Keratinocyte (primary cell): ENCODE measurements around a stretch of chr5.

CAGE:
- cytosol, long polyA minus RNA, result no peak
- cytosol, long polyA plus RNA, result no peak
- long polyA plus RNA, result no peak
- nucleus, long polyA minus RNA, result no peak
- nucleus, long polyA plus RNA, result no peak
Observed at GRCh38 chr5:38938082-38938540, 92.3 kb downstream of the OSMR start.

DNA sequence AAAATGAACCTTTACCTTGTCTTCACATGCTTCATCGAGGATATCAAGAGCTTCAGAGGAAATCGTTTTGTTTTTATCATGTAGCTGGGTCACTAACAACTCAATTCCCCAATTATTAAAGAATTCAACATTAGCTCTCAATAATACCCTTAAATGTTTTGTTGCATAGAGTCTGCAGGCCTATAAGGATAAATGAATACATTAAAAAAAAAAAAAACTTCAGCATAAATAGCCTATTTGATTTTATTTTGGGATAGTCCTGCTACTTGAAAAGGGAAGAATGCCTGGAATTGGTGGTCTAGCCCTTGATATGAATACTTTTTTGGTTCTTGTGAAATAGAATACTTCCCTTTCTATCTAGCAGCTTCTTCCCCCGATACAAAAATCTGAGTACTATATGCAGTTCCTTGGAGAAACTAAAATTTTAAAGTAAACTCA, 112.9 kb downstream of the OSMR start:
CAGE:
- cytosol, long polyA minus RNA, result no peak
- cytosol, long polyA plus RNA, result no peak
- long polyA plus RNA, result no peak
- nucleus, long polyA minus RNA, result no peak
- nucleus, long polyA plus RNA, result no peak

GRCh38 chr5:39164839-39165486, 54.4 kb downstream of the FYB1 start:
CAGE:
- cytosol, long polyA minus RNA, result no peak
- cytosol, long polyA plus RNA, result no peak
- long polyA plus RNA, result no peak
- nucleus, long polyA minus RNA, result no peak
- nucleus, long polyA plus RNA, result no peak

DNA sequence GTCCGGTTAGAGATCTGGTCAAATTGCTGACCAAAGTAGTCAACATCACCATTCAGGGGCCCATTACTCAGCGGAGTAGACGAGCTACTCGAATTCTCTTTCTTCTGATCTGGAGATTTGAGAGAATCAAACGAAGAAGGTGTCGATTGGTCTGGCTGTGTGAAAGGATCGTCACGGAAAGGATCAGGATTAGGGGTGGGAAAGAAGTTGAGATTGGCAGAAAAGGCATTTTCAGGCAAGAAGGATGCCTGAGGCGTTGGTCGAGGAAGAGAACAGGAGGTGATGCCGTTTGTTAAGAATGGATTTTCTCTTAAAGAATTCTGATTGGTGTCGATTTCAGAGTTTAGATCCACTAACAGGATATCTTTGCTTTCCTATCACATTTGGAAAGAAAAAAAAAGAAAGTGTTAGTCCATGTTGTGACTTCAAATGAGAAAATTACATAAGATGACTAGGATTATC, 18.6 kb upstream of the C9 start:
CAGE:
- cytosol, long polyA minus RNA, result no peak
- cytosol, long polyA plus RNA, result no peak
- long polyA plus RNA, result no peak
- nucleus, long polyA minus RNA, result start-site peak on the minus strand centred at position 156 of the sequence, 868 bp wide, 10 reads
- nucleus, long polyA plus RNA, result no peak

DNA sequence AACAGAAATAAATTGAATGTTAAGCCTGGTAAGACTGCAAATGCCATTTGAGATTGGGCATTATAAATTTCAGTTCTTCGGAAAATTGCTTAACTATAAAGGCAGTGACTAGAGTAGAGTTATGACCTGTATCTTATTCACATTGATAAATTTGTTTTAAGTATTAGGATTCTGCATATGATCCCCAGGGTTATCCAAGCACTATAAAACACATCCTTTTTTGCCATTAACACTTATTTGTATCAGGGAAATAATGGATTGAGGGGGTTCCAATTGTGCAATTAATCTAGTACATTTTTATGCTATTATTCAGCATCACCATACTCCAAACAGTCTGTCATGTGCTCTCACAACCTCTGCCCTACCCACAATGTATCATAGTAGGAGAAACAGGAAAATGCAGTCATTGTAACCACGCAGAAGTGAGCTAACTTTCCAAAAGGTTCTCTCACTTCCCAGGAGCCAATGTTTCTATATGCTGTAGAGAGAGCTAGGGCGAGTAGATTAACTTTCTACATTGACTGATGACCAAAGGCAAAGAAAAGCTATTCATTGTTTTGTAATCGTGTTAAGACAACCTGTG, 29.9 kb downstream of the DAB2 start:
CAGE:
- cytosol, long polyA minus RNA, result no peak
- cytosol, long polyA plus RNA, result no peak
- long polyA plus RNA, result no peak
- nucleus, long polyA minus RNA, result no peak
- nucleus, long polyA plus RNA, result no peak

DNA sequence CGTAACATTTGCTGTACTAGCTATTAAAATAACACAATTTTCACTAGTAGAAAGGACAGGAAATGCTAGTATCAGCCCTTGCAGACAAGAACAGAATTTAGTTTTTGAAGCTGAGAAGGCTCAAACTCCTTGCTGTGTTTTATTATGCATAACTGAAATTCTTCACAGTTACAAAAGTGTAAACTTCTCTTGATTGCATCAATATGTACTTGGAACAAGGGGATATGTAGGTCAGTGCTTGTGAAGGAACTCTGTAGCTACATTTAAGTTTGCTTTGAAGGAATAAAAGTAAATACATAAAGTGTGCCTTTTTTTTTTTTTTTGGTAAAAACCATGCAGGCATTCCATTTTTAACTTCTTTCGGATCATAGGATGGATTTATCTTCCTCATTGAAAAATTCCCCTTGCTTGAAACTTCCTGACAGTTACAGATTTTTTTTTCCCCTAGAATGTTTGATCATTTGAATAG, 94.8 kb upstream of the DAB2 start:
CAGE:
- cytosol, long polyA minus RNA, result no peak
- cytosol, long polyA plus RNA, result no peak
- long polyA plus RNA, result no peak
- nucleus, long polyA minus RNA, result no peak
- nucleus, long polyA plus RNA, result no peak

DNA sequence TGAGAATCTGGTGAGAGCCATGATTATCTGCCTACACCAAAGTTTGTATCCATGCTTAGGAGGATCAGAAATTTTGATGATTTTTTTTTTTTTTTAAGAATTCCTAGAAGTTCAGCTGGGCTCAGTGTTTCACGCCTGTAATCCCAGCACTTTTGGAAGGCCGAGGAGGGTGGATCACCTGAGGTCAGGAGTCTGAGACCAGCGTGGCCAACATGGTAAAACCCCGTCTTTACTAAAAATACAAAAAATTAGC, 103.1 kb upstream of the DAB2 start:
CAGE:
- cytosol, long polyA minus RNA, result no peak
- cytosol, long polyA plus RNA, result no peak
- long polyA plus RNA, result no peak
- nucleus, long polyA minus RNA, result no peak
- nucleus, long polyA plus RNA, result no peak

DNA sequence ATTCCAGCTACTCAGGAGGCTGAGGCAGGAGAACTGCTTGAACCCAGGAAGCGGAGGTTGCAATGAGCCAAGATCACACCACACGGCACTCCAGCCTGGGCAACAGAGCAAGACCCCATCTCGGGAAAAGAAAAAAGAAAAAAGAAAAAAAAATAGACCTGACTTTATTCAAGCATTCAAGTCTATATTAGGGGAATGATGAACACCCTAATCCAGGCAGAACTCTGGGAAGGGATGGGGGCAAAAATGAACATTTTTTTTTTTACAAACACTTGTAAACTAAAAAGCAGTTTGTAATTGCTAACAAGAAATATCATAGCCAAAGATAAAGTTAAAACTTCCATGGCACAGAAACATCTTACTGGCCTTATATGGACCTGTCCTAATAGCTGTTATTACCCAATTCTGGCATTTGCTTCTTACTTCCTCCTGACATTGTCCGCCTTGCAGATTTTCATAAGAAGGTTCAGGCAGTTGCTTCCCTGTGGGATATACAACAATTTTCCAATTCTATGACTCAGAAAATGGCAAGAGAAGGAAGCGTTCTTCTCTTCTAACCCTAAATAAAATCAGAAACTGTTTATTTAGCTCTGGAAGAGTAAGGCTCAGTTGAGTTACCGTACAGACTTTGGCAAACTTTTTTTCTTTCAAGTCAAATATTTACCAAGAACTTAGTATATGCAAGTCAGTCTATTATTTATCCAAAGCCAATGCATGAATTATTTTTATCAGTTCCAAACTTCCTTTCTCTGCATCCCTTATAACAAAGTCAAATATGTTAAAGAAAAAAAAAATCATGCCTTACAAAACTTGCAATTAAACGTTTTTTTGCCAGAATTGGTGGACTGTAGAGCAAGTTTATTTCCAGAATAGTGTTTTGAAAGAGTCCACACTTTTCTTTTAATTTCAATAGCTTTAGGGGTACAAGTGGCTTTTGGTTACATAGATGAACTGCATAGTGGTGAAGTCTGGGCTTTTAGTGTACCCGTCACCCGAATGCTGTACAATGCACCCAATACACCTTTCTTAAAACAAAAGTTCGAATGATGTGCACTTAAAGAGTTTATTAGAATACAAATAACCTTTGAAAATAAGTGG, 1.6 kb downstream of the PRKAA1 start:
CAGE:
- cytosol, long polyA minus RNA, result no peak
- cytosol, long polyA plus RNA, result no peak
- long polyA plus RNA, result no peak
- nucleus, long polyA minus RNA, result no peak
- nucleus, long polyA plus RNA, result no peak

DNA sequence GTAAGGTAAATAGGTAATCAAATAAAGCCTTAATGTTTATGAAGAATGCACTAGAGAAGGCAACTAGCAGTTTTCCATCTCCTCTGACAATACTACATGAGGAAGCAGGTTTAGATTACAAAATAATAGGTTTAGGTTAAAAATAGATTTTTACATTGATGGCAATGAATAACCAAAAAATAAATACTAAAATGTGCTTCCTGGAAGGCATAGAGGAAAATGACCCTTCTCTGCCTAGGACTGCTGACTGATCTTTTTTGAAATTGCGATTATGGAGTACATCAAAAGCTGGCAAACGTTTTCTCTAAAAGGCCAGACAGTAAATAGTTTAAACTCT, 67.5 kb downstream of the MROH2B start:
CAGE:
- cytosol, long polyA minus RNA, result no peak
- cytosol, long polyA plus RNA, result no peak
- long polyA plus RNA, result no peak
- nucleus, long polyA minus RNA, result no peak
- nucleus, long polyA plus RNA, result no peak

CAGE:
- cytosol, long polyA minus RNA, result no peak
- cytosol, long polyA plus RNA, result no peak
- long polyA plus RNA, result no peak
- nucleus, long polyA minus RNA, result no peak
- nucleus, long polyA plus RNA, result no peak
Observed at GRCh38 chr5:41095696-41096398, 24.7 kb upstream of the MROH2B start.

DNA sequence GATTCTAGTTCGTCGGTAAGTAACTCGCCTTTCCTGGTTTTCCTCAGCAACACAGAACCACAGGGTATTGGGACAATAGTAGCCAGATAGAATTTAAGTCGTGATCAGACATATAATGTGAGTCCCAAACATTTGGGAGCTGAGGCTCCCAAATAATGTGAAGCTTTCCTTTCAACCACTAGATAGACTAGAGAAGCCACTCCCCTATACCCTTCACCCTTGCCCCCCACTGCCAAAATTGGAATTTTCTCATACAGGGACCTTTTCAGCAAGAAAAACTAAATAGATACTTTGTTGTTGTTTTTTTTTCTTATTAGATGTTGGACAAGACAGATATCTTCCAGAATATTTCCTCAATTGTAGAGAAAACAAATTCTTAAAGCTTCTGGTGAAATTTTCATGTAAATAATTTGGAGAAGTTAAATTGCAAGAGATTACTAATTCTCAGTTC, 1.9 kb downstream of the C6 start:
CAGE:
- cytosol, long polyA minus RNA, result no peak
- cytosol, long polyA plus RNA, result no peak
- long polyA plus RNA, result no peak
- nucleus, long polyA minus RNA, result no peak
- nucleus, long polyA plus RNA, result no peak

DNA sequence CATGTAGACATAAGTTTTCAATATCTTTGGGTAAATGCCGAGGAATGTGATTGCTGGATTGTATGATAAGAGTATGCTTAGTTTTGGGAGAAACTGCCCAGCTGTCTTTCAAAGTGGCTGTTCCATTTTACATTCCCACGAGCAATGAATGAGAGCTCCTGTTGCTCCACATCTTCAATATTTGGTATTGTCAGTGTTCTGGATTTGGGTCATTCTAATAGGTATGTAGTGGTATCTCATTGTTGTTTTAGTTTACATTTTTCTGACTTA, 84.5 kb downstream of the PLCXD3 start:
CAGE:
- cytosol, long polyA minus RNA, result no peak
- cytosol, long polyA plus RNA, result no peak
- long polyA plus RNA, result no peak
- nucleus, long polyA minus RNA, result no peak
- nucleus, long polyA plus RNA, result no peak

GRCh38 chr5:41925444-41926121, 502 bp downstream of the FBXO4 start:
CAGE:
- cytosol, long polyA minus RNA, result no peak
- cytosol, long polyA plus RNA, result no peak
- long polyA plus RNA, result no peak
- nucleus, long polyA minus RNA, result no peak
- nucleus, long polyA plus RNA, result no peak

GRCh38 chr5:42493134-42493450, 69.9 kb downstream of the GHR start:
CAGE:
- cytosol, long polyA minus RNA, result no peak
- cytosol, long polyA plus RNA, result no peak
- long polyA plus RNA, result no peak
- nucleus, long polyA minus RNA, result no peak
- nucleus, long polyA plus RNA, result no peak

GRCh38 chr5:42518780-42519187, 95.5 kb downstream of the GHR start:
CAGE:
- cytosol, long polyA minus RNA, result no peak
- cytosol, long polyA plus RNA, result no peak
- long polyA plus RNA, result no peak
- nucleus, long polyA minus RNA, result no peak
- nucleus, long polyA plus RNA, result no peak

GRCh38 chr5:42718409-42718960, 38.1 kb upstream of the CCDC152 start:
CAGE:
- cytosol, long polyA minus RNA, result no peak
- cytosol, long polyA plus RNA, result no peak
- long polyA plus RNA, result no peak
- nucleus, long polyA minus RNA, result no peak
- nucleus, long polyA plus RNA, result no peak

GRCh38 chr5:42993647-42994201, 46.4 kb downstream of the ANXA2R start:
CAGE:
- cytosol, long polyA minus RNA, result no peak
- cytosol, long polyA plus RNA, result no peak
- long polyA plus RNA, result no peak
- nucleus, long polyA minus RNA, result no peak
- nucleus, long polyA plus RNA, result no peak

CAGE:
- cytosol, long polyA minus RNA, result no peak
- cytosol, long polyA plus RNA, result no peak
- long polyA plus RNA, result no peak
- nucleus, long polyA minus RNA, result no peak
- nucleus, long polyA plus RNA, result no peak
Observed at GRCh38 chr5:42994363-42995352, 45.5 kb downstream of the ANXA2R start.

GRCh38 chr5:43014724-43015414, 25.2 kb downstream of the ANXA2R start:
CAGE:
- cytosol, long polyA minus RNA, result no peak
- cytosol, long polyA plus RNA, result no peak
- long polyA plus RNA, result no peak
- nucleus, long polyA minus RNA, result no peak
- nucleus, long polyA plus RNA, result no peak

GRCh38 chr5:43019958-43020402, 20.1 kb downstream of the ANXA2R start:
CAGE:
- cytosol, long polyA minus RNA, result no peak
- cytosol, long polyA plus RNA, result no peak
- long polyA plus RNA, result no peak
- nucleus, long polyA minus RNA, result no peak
- nucleus, long polyA plus RNA, result no peak